Jurkat, Clone E6-1 (cell line): ENCODE data around the gene ATAD3B.

GRCh38 chr1:1409828-1410212 is 2.7 kb upstream of the MRPL20 start:
- RRBS: no CpG with 5 or more reads among the region's 8 CpGs

DNA sequence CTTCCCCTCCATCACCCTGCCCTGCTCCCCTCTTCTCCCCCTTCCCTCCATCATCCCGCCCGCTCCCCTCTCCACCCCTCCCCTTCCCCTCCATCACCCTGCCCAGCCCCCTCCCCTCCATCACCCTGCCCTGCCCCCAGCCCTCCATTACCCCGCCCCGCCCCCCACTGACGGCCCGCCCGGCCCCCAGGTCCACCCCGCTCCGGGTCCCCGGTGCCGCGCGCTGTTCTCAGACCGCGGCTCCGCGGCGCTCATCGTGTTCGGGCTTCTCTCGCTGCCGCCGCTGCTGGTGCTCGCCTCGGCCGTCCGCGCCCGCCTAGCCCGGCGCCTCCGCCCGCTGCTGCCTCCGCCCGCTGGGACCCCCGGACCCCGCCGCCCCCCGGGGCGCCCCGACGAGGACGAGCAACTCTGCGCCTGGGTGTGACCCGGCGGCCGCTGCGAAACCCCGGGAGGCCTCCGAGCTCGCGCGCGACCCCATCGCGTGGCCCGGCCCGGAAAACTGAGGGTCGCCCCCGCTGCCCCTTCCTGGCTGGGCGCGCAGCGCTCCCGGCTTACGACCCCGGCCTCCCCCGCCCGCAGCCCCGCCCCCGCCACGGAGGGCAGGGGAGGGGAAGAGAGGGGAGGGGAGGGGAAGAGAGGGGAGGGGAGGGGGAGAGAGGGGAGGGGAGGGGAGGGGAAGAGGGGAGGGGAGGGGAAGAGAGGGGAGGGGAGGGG is 1.9 kb downstream of the TMEM88B start:
- RRBS: 88% methylated on average over 35 of the region's 71 CpGs

GRCh38 chr1:1471371-1472599 is at the start of gene ATAD3B:
TSS of gene ATAD3B (plus strand) at chr1:1471765.
- RRBS: 2% methylated on average over 16 of the region's 143 CpGs

DNA sequence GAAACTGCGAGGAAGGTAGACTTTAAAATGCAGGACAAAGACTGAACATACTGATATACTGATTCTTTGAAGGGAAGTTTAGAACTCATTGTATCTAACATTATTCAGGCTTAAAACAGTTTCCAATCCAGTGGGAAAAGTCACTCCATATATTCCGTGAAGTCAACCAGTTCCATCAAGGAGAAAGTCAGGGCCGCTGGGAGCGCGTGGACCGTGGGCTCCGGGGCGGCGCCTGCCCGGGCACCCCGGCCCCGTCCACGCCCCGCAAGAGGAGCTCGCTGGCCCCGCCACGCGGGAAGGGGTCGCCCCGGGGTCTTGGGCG is 696 bp upstream of the ATAD3A start:
- RRBS: 1% methylated on average over 10 of the region's 21 CpGs

DNA sequence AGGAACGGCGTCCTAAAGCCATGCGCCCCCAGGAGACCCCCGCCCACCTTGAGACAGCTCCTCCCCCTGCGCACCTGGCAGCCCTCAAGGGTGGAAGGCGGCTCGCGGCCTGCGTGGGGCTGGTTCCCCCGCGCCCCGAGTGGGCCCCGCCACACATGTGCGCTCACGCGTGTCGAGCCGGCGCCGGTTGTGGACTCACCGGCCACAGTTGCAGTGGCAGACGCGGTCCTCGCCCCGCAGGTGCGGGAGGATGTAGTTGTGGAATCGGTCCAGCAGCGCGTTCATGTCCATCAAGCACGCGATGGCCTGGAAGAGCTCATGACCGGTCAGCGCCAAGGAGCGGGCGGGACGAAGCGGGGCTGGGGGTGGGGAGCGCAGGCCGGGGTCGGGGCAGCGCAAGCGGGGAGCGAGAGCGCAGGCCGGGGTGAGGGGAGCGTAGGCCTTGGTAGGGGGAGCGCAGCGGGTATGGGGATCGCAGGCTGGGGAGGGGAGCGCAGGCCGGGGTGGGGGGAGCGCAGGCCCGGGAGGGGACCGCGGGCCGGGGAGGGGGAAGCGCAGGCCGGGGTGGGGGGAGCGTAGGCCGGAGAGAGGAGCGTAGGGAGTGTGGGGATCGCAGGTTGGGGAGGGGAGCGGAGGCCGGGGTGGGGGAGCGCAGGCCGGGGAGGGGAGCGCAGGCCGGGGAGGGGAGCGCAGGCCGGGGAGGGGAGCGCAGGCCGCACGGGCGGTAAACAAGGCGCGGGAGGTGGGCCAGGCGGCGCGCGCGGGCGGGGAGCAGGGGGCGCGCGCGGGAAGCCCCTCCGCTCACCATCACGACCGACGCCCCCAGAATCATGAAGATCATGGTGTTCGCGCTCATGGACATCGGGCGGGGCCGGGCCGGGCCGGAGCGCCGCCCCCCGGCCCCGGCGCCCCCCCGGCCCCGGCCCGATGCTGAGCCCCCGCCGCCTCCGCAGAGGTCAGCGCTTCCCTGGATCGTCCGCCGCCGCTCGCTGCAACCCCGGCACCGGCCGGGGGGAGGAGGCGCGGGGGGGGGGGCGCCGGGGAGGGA is 615 bp downstream of the TMEM240 start:
- RRBS: 75% methylated on average over 2 of the region's 121 CpGs

- RRBS: no CpG with 5 or more reads among the region's 12 CpGs
These were observed 11.7 kb downstream of the SSU72 start for GRCh38 chr1:1562949-1563368.

- RRBS: no CpG with 5 or more reads among the region's 13 CpGs
These were observed 9.2 kb downstream of the SSU72 start for GRCh38 chr1:1565446-1565924.

DNA sequence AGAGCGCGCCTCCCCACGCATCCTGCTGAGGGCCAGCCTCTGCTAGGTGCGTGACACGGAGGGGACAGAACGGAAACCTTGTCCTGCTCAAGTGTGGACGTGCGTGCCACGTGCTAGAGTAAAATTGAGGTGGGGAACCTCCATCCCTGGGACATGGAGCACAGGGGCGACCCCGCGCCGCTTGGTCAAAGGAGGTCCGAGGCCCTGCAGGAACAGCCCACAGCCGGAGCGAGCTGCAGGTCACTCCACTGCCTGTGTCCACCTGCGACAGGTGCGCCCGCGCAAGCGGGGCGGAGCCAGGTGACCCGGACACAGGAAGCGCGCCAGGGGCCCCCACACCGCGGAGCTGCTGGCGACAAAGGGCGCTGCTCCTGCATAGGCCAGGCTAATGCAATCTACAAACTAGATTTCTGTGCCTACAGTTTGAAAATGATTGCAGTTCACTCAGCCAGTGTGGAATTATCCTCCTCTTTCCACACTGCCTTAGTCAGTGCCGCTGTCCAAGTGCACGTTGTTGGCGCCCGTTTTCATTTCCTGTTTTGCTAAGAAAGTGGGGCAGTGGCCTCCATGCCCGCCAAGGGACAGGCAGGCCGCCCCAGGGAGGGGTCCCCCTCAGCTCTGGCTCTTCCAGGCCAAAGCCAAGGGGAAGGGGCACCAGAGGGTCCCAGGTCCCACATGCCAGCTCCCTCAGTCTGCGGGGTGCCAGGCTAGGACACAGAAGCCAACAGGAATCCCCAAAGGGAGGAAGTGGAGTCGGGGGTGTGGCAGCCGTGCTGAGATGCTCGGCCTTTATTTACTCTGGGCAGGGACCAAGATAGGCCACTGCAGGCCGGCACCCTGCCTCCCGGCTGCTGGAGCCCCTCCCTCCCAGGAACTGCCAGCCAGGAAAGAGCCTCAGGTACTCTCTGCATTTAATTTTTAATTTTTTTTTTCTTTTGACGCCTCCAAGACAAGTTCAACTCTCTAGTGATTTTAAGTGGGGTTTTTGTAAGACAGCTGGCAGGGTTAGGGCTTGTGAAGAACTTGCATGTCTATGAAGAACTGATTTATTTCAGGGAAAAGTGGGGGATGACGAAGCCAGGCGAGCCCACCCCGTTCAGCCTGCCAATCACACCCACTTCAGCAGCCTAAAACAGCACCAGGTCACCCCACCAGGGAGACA is 4.4 kb upstream of the NADK start:
- RRBS: 52% methylated on average over 8 of the region's 45 CpGs

GRCh38 chr1:1793119-1793619 is 14.9 kb upstream of the NADK start:
- RRBS: no CpG with 5 or more reads among the region's 9 CpGs

- RRBS: no CpG with 5 or more reads among the region's 11 CpGs
These were observed 44.7 kb downstream of the GNB1 start for GRCh38 chr1:1845988-1846793.

GRCh38 chr1:1909651-1910261 is 5.3 kb upstream of the CALML6 start:
- RRBS: 95% methylated on average over 5 of the region's 22 CpGs

DNA sequence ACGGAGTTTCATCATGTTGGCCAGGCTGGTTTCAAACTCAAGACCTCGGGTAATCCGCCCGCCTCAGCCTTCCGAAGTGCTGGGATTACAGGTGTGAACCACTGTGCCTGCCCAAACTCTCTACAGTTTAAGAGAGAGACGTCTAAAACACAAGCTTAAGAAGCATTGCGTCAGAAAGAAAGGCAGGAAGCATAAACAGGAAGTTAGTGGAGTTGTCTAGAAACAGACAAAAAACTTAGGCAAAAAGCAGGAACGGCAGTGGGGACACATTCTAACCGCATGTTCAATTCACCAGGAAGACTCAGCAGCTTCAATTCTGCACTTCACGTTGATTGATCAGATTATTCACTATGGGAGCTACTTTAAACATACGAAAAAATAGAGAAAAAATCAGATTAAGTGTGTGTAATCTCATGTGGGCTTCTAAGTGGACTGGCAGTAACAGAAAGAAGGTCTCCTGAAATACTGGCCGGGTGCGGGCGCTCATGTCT is 7.4 kb downstream of the CFAP74 start:
- RRBS: no CpG with 5 or more reads among the region's 14 CpGs

DNA sequence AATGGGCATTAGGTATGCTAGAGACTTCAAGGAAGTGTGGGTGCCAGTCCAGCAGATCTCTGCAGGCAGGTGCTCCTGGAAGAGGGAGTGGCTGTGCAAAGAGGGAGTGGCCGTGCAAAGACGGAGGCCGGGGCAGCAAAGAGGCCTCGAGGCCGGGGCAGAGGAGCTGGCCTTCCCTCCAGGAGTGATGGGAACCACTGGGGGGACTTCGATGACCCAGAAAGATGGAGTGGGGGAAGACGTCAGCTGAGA is 1.9 kb upstream of the PRKCZ start:
- RRBS: no CpG with 5 or more reads among the region's 7 CpGs

DNA sequence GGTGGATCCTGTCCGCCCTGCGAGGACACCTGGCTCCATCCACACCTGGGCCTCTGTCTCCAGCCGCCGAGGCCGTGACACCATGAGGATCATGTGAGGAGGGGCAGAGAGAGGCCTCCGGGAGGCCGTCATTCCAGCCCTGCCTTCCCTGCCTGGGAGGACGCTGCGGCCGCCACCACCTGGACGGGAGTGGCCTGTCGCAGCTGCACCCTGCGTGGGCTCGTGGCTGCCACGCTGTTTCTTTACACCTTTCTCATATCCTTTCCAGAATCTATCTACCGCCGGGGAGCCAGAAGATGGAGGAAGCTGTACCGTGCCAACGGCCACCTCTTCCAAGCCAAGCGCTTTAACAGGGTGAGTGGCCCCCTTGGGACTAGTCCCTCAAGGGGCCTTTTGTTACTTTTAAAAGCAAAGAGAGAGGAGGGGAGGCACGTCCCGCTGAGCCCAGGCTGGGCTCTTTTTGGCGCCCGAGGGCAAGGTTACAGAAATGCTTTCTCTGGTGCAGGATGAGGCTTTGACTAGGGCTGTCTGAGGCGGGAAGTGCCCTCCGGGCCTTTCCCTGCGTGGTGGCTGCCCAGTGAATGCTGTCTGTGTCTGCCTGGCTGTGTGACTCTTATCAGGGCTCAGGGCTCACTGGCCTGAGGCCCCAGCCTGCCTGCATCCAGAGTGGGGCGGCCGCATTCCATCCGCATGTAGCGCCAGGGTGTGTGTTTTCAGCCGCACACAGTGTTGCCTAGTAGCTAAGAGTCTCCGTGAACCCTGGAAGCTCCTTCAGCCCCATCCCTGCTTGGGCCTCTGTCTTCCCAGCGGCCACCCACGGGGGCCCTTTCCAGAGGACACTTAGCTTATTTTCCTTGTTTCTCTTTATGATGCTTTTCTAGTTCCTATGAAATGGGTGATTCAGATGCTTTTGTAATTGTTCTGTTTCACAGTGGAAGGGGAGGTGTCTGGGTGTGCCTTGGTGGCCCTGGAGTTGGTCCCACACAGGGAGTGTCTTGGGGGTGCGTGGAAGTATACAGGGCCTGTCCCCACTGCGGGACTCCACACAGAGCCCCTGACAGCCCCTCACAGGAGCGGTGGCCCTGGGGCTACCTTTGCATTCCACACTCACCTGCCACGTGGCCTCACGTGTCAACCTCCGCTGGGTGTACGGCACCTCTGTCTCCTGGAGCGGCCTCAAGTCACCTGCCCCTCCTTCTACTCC is 59.2 kb downstream of the FAAP20 start:
- RRBS: no CpG with 5 or more reads among the region's 43 CpGs

- RRBS: no CpG with 5 or more reads among the region's 19 CpGs
These were observed 45.8 kb downstream of the FAAP20 start for GRCh38 chr1:2148653-2149290.

- RRBS: 49% methylated on average over 6 of the region's 53 CpGs
These were observed 15.3 kb upstream of the SKI start for GRCh38 chr1:2212504-2213546.

- RRBS: 80% methylated on average over 2 of the region's 30 CpGs
These were observed 10.3 kb downstream of the SKI start for GRCh38 chr1:2238236-2239100.

- RRBS: no CpG with 5 or more reads among the region's 24 CpGs
These were observed 21.0 kb downstream of the SKI start for GRCh38 chr1:2248942-2249660.

- RRBS: no CpG with 5 or more reads among the region's 28 CpGs
These were observed 46.2 kb downstream of the SKI start for GRCh38 chr1:2274113-2275011.

DNA sequence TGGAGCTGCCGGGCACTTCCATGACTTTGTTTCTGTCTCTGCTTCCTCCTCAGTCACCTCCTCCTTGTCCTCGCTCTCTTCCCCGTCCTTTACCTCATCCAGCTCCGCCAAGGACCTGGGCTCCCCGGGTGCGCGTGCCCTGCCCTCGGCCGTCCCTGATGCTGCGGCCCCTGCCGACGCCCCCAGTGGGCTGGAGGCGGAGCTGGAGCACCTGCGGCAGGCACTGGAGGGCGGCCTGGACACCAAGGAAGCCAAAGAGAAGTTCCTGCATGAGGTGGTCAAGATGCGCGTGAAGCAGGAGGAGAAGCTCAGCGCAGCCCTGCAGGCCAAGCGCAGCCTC is 76.1 kb downstream of the SKI start:
- RRBS: no CpG with 5 or more reads among the region's 19 CpGs